Sciatic nerve (tissue), 1 donor: ENCODE results near the genes RGPD3, CD8B2, SULT1C3 and SULT1C2.

GRCh38 chr2:105750069-105750690 lies 5.5 kb downstream of the NCK2 start:
- PRO-cap: no peak

GRCh38 chr2:105800852-105801702 lies 56.4 kb downstream of the NCK2 start:
- PRO-cap: no peak

DNA sequence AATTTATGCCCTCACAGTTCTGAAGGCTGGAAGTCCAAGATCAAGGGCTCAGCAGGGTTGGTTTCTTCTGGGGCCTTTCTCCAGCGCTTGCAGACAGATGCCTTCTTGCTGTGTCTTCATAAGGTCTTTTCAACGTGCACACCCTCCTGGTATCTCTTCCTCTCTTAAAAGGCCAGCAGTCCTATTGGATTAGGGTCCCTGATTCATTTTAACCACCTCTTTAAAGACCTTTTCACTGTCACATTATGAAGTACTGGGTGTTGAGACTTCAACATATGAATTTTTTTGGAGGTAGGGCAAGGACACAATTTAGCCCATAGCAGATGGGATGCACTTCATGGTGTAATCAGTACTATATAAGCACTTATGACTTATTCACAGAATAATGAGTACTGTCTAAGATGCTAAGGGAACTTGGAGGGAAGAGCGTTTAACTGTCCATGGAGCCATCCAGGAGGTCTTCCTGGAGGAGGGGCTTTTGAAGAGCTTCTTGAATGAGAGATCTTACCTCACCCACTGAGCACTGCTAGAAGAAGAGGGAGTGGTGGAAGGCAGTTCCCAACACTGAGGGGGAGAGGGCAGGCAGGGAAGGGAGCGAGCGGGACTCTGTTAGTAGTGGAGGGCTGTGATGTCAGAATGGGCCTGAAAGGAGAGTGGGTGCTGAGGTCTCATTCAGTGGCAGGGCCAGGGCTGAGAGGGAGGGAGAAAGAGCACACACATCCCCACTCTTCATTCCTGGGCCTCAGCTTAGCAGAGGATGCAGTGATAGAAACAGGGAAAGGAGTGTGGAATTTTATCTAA lies 64.8 kb downstream of the NCK2 start:
- PRO-cap: no peak

- PRO-cap: no peak
Measured at GRCh38 chr2:105871045-105871443, 126.3 kb downstream of the NCK2 start.

GRCh38 chr2:106096668-106097216 lies 31.3 kb downstream of the ECRG4 start:
- PRO-cap: no peak

DNA sequence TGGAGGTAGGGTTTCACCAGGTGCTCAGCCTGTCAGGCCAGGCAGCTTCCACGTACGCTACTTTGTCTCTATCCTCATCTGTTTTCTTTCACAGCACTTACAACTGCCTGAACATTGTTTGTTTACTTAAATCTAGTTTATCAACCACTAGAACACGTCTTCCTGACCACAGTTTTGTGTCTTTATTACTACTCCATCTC lies 11.4 kb upstream of the UXS1 start:
- PRO-cap: no peak

- PRO-cap: no peak
Measured at GRCh38 chr2:106383050-106383459, 85.2 kb downstream of the RGPD3 start.

- PRO-cap: no peak
Measured at GRCh38 chr2:106468162-106468540, at the start of gene RGPD3. RGPD3 (minus strand) TSS chr2:106468413.

GRCh38 chr2:106487087-106487543 lies at the start of gene CD8B2:
CD8B2 (plus strand) TSS chr2:106487364.
- PRO-cap: no peak

- PRO-cap: no peak
Measured at GRCh38 chr2:108239524-108240285, at the start of gene SULT1C3. SULT1C3 (plus strand) TSS chr2:108239968.

DNA sequence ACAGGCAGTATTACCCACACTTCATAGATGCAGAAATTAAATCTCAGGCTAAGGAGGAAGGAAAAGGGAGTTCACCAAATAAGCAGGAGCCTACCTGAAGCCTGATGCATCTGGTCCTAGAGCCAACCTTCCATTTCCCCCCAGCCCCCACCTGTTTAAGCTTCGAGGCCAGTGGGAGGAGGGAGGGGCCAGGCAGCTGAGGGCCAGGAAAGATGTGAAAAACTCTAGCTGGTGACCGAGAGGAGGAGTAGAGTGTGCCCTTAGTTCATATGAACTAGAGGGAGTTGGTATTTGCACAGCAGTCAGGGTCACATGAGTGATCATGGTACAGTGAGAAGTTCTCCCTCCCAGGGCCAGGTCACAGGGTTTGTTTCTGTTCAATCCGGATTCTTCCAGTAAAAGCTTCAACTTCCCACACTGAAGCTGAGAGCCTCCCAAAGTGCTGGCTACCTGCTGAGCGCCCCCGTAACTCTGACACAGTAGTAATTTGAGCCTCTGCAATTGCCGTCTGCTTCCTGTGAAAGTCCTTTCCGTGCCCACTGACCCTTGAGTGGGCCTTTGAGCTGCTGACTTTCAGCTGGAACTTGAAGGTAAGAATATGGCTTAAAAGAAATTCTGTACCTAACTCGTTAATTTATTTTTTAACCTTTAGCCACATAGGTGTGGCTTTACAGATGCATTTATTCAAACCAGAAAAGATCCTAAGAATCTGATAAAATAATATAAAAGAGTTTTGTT lies at the start of gene SULT1C2:
TSS of gene SULT1C2 (plus strand) at position 415 of the 738 bp plus-strand sequence.
- PRO-cap: no peak

- PRO-cap: unidirectional peak, plus-strand start at chr2:108377296
Measured at GRCh38 chr2:108377048-108377430, 715 bp upstream of the SULT1C4 start.

GRCh38 chr2:108587859-108588991 lies 54.0 kb downstream of the LIMS1 start:
- PRO-cap: no peak

DNA sequence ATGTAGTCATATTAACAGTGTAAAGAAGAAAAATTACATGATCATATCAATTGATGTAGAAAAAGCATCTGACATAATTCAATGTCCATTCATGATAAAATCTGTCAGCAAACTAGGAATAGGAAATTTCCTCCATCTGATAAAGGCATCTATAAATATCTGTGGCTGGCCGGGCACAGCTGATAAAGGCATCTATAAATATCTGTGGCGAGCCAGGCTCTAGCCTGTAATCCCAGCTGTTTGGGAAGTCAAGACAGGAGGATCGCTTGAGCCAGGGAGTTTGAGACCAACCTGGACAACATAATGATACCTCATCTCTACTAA lies 18.1 kb upstream of the RANBP2 start:
- PRO-cap: no peak

DNA sequence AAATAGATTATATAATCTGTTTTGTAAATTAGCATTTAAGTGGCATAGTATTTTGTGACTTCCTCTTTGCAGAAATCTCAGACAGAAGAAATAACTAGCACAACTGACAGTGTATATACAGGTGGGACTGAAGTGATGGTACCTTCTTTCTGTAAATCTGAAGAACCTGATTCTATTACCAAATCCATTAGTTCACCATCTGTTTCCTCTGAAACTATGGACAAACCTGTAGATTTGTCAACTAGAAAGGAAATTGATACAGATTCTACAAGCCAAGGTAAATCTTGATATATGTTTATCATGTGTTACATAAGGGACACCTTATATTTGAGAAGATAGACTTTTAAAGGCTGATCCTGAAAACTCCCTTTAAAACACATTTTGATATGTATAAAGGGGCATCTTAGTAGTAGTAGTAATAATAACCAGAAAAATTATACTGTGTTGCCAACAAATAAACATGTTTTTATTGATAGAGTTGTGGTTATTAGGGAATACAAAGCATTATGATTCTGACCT lies 10.9 kb upstream of the CCDC138 start:
- PRO-cap: no peak

DNA sequence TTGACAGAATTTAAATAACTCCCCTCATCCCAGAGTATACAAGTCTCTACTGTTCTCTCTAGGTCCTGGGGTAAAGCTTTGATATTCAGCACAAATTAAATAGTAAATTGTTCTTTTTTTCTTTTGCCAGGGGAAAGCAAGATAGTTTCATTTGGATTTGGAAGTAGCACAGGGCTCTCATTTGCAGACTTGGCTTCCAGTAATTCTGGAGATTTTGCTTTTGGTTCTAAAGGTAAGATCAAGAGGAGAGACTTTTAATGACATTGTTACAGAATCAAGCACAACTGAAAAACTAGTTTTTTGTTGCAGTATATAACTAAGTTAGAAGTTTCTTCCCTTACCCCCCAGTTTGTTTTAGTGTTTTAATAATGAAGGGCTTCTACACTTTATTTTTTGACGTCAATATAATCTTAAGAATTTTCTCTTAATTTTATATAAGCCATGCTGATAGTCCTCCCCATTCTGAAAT lies 9.5 kb upstream of the CCDC138 start:
- PRO-cap: no peak

DNA sequence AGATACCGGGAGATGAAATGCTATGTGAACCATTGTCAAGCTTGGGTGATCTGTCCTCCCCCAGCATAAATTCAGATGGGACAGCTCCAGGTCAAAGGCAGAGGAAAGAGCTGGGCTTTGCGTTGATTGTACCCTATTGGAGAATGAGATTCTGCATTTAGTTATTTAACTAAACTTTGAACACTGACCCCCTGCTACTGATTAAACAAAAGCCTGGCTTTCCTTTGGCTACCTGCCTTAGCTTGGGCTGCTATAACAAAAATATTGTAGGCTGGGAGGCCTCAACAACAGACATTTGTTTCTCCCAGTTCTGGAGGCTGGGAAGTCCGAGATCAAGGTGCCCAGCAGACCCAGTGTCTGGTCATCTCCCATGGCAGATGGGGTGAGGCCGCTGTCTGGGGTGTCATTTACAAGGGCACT lies 4.6 kb upstream of the EDAR start:
- PRO-cap: no peak

DNA sequence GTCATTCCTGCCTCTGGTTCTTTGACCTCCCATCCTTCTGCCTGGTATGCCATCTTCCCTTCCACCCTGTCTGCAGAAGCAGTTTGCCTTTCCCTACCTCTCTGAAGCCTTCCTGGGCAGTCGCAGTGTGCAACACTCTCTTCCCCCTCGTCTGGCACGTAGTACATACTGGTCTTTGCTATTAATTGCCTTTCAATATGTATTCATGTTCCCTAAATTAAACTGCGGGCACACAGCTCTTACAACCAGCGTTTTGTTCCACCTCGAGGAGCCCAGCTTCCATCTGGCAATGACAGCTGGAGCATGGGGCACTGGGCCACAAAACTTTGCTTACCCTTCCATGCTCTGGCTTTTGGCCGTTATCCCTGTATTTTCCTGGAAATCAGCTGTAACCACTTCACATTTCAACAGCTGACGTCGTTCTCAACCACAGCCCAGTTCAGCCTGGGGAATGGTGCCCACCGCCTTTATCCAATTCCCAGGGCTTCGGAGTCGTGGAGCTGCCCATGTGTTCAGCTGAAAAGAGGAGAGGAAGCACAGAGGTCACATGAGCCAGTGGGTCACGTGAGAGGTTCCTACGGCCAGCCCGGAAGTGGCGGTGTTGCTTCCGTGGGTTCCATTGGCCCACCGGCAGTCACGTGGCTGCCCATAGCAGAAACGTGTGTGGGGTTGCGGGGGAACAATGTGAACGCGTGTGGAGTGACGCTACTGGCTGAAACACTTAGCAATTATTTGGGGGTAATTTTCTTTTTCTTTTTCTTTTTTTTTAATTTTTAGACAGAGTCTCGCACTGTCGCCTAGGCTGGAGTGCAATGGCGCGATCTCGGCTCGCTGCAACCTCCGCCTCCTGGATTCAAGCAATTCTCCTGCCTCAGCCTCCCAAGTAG lies 16.7 kb upstream of the EDAR start:
- PRO-cap: no peak

DNA sequence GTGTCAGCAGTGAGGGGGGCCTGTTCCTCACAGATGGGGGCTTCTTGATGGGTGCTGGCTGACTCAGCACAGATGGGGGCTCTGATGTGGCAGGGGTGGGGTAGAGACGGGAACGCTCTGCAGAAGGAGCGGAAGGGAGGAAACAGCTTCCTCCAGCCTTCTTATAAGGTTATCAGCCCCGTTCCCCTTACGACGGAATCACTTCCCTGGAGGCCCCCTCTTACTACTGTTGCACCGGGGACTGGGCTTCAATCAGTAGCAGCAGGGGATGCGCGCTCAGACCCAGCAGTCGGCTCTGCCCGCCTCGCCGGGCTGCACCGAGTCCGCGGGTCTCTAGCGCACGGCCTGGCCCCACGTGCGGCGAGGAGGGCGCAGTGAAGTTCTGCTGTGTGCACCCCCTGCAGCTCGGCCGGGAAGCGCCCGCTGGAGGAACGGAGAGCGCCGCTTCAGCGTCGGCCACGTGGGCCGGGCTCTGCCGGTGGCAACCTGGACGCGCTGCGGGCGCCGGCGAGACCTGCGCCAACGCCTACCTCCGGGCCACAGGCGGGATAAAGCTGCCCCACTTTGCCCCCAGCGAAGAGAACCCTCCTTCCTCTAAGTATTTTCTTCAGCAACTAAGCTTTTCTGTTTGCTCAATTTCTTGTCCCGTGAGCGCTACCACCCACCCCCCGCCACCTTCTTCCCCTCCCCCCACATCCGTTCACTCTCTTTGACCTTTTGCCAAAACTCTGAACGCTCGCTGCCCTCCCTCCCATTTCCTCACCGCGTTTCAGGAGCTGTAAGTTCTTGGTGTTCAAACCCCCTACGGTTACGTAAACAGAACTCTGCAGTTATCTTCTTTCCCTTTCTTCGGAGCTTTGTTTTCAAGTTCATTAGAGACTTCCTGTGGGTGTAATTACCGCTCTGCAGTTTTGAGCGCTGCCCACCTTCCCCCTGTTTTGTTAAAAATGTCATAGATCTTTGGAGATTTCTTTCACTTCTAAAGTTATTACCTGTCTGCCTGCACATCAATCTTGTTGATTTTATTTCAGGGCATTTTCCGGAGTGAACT lies 42.5 kb upstream of the EDAR start:
- PRO-cap: bidirectional peak, plus-strand start at position 875 of the sequence, minus-strand start at position 596 of the sequence

- PRO-cap: no peak
Measured at GRCh38 chr2:109185727-109186148, 56.7 kb downstream of the SH3RF3 start.